Bronchial epithelial cell (primary cell): Measurements from ENCODE around the genes NCOA3 and CSE1L.

DNA sequence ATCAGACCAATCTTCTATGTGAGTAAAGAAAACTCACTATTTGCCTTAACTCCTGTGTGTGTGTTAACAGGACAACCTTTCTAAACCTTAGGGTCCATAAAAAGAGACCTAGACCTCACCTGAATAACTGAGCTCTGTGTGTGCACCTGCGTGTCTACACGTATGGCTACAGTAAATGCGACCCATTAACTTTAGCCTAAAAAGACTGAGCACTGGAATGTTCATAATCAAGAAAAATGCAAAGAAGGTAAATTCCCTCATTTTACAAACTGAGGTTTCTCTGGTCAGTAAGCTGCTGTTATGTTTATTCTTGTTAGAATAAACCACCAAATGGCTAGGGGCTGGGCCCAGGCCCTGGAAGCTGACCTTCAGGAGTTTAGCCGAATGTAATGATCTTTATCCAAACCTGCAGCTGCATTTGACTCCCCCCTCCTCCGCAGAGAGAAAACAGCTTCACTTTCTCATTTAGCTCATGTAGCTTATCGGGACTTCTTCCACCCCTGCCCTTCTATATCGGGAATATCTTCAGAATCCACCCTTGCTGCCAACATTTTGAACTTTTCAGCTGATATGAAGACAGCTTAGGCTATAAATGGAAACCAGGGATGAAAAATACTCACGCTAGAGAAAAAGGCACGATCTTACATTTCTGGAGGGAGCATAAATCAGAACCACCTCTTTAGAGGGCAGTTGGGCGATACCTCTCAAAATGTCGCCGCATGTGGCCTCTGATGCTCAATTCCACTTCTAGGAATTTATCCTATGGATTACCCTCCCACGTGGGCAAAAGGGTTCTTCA, 102.7 kb downstream of the ZMYND8 start:
- RRBS, 2 experiments = no CpG with 5 or more reads among the region's 13 CpGs

GRCh38 chr20:47258535-47259648, 97.6 kb downstream of the ZMYND8 start:
- RRBS, 2 experiments = no CpG with 5 or more reads among the region's 18 CpGs

DNA sequence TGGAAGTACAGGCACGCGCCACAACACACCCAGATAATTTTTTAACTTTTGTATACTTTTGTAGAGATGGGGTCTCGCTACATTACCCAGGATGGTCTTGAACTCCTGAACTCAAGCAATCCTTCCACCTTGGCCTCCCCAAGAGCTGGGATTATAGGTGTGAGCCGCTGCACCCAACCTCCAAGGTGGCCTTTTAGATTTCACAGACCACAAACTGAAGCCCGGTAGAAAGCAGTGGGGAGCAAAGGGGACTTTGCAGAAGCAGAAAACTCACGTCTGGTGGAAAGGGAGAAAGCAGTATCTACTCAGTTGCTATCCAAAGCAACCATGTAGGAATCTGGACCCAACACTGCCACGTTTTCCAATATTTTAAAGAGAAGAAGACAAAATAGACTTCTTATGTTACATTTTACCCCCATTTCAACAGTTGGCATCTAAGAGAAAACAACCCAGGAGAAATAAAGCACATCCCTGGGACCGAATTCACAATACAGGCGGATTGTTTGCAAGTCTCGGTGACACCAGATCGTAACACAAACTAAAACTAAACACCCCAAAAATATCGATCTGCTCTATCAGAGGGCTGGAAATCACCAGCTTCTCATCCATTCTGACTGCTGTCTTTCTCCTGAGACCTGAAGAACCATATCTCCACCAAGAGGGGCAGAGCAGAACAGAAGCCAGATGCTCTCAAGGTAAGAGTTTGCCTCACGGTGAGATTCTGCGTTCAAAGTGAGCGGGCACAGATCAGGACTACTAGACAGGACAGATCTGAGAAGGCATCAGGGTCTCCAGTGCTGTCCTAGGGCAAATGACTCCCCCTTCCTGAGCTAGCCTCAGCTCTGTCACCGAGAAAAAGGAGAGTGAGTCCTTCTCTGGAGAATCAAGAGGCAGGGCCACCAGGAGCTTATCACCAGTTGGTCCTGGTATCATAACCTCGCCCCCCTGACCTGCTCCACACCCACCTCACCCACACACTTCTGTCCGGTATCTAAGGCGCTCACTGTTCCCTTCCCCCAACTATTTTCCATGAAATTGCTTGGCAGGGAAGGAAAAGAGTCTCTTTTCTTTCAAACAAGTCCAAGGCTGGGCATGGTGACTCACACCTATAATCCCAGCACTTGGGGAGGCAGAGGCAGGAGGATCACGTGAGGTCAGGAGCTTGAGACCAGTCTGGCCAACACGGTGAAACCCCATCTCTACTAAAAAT, 78.0 kb downstream of the ZMYND8 start:
- RRBS, 2 experiments = no CpG with 5 or more reads among the region's 21 CpGs

DNA sequence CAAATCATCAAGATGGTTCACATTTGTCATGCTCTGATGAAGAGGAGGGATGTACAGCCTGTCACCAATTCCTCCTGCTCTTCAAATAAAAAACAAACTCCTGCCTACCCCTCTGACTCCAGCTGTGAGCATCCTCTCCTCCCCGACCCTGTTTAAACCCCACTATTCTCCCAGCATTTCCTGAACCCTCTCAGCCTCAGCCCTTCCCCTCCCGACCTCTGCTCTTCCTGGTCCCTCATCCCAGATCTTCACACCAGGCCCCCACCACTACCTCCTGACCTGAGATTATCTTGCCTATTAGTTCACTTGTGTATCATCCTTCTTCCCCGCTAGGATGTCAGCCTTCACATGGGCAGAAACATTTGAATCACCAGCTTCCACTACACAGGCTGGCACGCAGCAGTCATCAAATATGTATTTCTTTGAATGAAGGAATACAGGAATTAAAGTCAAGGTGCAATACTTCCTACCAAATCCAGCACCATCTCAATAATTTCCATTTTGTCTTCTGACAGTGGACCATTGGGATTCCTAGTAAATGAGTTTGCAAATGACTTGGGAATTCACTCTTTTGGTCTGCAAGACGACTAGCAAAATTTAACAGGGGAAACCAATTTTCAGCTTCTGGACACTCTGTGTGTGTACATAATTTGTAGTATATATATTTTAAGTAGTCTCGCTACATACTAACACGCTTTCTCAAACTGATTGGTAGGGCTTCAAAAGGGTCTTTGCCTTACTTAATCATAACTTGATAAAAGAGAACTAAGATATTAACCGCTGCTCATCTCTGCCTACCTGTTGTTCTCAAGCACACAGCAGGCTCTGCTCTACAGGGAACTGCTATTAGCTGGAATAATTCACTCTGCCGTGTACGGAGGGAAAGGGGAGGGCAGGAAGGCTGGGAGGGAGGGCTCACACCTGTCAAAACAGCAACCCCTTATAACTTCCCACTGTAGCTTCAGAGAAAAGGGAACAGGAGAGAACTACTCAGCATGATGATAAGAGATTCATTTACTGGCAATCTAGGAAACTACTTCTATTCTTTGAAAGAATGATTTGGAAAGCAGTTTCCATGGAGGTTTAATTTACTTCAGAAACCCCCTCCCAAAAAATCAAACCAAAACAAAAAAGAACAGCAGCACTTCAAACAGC, 75.4 kb downstream of the ZMYND8 start:
- RRBS, 2 experiments = no CpG with 5 or more reads among the region's 10 CpGs

GRCh38 chr20:47318828-47319393, 37.6 kb downstream of the ZMYND8 start:
- RRBS, 2 experiments = 1 to 5% methylated on average over 9 of the region's 20 CpGs

GRCh38 chr20:47340647-47341291, 15.7 kb downstream of the ZMYND8 start:
- RRBS, 2 experiments = no CpG with 5 or more reads among the region's 10 CpGs

DNA sequence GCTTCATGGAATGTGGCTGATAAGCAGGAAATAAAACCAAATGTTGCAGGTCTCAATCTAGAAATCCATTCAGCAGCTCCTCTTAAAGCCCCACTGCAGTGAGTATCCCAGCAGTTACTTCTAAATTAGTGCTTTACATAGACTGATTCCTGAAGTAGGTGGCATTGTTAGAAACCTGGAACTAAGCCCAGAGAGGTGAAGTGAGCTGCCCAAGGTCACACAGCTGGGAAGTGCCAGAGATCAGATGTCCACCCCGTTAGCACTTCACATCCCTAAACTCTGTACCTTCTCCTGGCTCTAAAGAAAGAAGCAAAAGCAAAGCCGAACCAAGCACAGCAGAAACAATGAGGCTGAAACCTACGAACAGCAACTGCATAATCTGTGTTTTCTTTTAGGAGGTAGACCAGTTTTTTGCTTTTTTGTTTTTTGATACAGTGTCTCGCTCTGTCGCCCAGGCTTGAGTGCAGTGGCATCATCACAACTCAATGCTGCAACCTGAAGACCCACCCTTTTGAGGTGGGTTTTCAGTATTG, 3.0 kb upstream of the ZMYND8 start:
- RRBS, 2 experiments = no CpG with 5 or more reads among the region's 5 CpGs

GRCh38 chr20:47501383-47502574, at the start of gene NCOA3:
Gene NCOA3, plus strand, starts transcription at chr20:47501887.
- RRBS, 2 experiments = under 1 to 2% methylated on average over 15 to 16 of the region's 94 CpGs

- RRBS, 2 experiments = no CpG with 5 or more reads among the region's 12 CpGs
Measured at GRCh38 chr20:47735530-47736176, 49.6 kb downstream of the SULF2 start.

- RRBS, 2 experiments = 65 to 94% methylated on average over 6 of the region's 15 CpGs
Measured at GRCh38 chr20:47736875-47737271, 48.4 kb downstream of the SULF2 start.

DNA sequence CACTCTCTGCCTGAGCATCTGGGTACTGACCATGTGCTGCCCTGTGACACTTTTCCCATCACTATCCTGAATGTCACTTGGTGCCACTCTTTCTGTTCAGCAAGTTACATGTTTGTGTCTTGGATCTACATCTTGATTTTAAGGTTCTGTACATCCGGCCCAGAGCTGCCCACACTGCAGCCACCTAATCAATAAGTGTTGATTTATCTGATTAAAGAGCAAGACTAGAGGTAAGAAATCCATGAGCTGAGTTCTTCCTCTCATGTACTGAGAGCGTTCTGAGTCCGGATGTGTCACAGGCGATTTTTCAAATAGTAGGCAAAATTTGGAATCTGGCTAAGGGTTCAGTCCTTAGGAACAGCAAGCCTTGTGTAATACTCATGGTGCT, 327.0 kb upstream of the SULF2 start:
- RRBS, 2 experiments = no CpG with 5 or more reads among the region's 4 CpGs

DNA sequence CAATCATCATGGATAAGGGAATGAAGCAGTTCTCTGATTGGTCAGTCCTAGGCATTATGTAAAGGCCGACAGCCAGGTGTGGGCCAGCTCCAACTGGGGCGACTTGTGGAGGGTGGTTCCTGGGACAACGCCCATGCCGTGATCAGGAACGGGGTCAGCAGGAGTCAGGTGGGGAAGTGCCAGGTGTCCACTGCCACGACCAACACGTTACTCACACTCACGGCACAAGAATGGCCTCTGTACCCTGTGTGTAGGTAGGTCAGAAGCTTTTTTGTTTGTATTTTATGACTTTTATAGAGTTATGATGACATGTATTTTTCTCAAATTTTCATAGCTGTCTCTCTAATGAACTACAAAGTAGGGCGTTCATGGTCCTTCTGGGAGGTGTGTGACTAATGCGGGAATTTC, 407.0 kb upstream of the SULF2 start:
- RRBS, 2 experiments = no CpG with 5 or more reads among the region's 10 CpGs

- RRBS, 2 experiments = 76 to 87% methylated on average over 2 of the region's 21 CpGs
Measured at GRCh38 chr20:48374261-48374974, 453.4 kb downstream of the PREX1 start.

- RRBS, 2 experiments = no CpG with 5 or more reads among the region's 13 CpGs
Measured at GRCh38 chr20:48680650-48681389, 147.0 kb downstream of the PREX1 start.

DNA sequence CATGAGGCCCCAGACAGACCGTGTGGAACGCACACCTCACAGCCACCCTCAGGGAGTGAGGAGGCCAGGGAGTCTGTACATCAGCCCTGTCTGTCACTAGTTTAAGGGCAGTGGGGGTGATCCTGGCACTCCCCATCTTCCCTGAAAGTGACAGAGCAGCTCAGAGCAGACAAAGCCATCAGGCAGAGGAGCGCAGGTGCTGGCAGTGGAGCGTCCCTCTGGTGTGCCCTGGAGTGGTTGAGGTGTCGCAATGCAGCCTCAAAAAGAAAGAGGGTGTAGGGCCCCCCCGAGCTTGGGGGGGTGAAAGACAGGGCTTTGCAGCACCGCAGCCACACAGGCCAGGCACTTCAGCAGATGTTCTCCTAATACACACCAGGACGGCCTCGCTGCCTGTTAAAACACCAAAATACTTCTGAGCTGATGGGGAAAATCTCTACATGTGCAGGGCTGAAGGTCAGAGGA, 69.6 kb downstream of the PREX1 start:
- RRBS, 2 experiments = no CpG with 5 or more reads among the region's 9 CpGs

- RRBS, 2 experiments = no CpG with 5 or more reads among the region's 15 CpGs
Measured at GRCh38 chr20:48773803-48774627, 53.8 kb downstream of the PREX1 start.

- RRBS, 2 experiments = no CpG with 5 or more reads among the region's 24 CpGs
Measured at GRCh38 chr20:48787150-48788409, 40.2 kb downstream of the PREX1 start.

GRCh38 chr20:49045371-49046431, at the start of gene CSE1L:
Gene CSE1L, plus strand, starts transcription at chr20:49046312.
- RRBS, 2 experiments = no CpG with 5 or more reads among the region's 39 CpGs

GRCh38 chr20:49103676-49104797, 57.9 kb downstream of the CSE1L start:
- RRBS, 2 experiments = no CpG with 5 or more reads among the region's 10 CpGs